BE2C (cell line): Measurements from ENCODE around the genes FKBP5 and MAPK14.

- RRBS, result no CpG with 5 or more reads among the region's 4 CpGs
Measured at GRCh38 chr6:35332240-35332398, 10.2 kb upstream of the PPARD start.

DNA sequence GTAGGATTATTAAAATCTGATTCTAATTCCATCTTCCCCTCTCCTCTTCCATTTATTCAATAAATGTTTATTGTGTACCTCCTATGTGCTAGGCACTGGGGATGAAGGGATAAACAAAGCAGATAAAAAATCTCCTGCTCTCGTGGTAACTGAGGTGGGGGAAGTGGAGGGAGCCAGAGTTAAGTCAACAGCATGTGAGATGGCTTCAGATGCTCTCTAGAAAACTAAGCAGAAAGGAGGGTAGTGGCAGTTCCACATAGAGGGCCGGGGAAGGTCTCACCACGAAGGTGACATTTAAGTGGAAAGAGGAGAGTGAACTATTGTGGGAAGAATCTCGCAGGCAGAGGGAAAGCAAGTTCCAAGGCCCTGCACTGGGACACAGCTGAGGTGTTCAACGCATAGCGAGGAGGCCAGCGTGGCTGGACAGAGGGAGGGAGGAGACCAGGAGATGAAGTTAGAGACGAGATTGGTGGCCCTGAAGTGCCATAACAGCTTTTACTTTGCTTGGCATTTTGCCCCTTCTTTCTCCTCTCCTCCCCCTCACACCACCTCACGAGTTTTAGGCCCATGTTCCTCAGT lies 16.5 kb downstream of the PPARD start:
- RRBS, result no CpG with 5 or more reads among the region's 9 CpGs

GRCh38 chr6:35505993-35506393 lies 6.7 kb downstream of the TULP1 start:
- RRBS, result 80% methylated on average over 6 of the region's 21 CpGs

DNA sequence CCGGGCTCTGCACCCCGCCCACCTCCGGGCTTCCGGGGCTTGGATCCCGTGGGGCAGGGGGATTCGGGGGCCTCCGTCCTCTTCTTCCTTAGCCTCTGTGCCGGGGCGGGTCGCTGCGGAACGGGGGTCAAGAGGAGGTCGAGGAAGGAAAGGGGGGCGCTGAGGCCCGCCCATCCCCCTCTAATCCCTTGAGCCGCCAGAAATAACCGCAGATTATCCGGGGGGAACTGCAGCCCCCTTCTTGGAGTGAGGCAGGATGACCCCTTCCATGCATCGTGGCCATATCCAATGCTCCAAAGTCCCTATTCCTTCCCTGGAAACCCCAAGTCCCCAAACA lies 570 bp downstream of the TULP1 start:
- RRBS, result 83% methylated on average over 10 of the region's 19 CpGs

DNA sequence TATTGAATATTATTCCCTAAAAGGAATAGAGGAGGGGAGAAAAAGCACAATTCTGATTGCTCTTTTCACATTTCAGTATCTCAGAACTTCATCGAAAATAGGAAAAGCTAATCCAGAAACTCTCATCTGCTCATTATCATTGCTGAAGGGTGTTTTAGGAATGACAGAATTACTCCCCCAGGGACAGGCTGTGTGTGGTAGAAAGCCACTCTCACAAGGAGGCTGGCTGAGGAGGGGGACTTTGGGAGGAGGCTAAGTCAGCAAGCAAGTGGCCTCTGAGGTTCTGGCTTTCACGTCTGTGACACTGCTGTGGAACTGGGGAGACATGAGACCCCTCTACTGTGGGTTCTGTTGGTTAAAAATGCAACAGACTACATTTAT lies 62.3 kb upstream of the TULP1 start:
- RRBS, result no CpG with 5 or more reads among the region's 2 CpGs

DNA sequence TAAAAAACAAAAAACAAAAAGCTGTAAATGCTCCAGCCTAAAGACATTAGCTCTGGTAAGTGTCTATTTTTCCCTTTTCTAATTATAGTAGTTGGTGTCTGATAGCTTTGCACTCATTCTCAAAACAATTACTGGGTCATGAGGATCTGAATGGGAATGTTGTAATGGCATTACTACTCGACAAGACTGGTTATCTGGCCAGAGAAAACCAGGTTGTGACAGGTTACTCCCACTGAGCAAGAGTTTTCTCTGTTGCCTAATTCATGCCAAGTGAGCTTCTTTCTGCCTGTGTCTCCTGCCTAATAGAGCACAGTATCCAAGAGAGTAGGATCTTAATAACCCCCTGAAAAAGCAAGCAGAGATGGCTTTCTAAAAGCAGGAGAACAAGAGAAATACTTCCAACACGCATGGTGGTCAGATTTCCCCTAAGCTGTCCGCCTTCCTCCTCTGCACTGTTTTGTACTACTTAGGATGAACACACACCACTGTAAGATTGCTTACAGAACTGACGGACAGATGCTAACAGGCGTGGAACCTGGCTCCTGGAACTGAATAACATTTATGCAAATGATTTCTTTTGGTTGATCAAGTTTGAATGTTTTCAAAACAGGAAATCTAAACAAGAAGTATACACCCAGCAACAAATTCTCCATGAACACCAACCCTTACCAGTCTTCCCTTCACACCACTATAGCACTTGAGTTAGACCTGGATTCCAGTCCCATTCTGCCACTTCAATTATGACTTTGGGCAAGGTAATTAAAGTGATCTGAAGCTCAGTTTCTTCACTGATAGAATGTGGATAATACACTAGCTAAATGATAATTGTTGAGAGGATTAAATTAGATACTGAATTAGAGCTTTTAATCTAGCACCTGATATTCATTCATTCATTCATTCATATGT lies 86.2 kb downstream of the FKBP5 start:
- RRBS, result no CpG with 5 or more reads among the region's 5 CpGs

DNA sequence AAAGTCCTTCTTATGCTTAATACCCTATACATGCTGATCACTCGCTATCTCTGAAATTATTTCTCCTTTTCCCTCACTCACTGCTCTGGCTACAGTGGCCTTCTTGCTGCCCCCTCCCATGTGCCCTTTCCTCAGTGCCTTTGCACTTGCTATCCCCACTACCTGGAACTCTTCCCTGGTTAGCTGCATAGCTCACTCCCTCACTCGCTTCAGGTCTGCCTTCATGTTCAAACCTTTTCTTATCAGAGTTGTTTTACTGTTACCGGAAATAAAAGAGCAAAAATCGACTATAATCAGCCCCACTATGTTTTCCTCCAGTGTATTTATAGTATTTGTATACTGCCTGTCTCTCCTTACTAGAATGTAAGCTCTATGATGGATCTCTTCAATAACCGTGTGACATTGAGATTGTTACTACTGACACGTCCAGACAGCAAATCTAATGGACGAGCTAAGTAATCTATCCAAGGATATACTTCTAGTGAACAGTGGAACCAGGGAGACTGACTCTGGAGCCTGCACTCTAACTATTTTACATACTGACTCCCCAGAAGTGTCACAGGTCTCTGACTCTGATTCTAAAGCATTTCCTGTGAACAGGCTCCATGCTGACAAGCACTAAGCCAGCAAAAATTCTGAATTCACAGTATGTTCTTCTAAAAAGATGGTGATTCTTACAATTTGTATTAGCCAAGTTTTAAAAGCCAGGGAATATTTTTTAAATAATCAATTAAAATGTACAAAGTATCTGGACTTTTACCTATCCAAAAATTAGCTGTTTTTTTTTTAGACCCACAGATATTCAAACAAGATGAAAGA lies 25.0 kb downstream of the FKBP5 start:
- RRBS, result no CpG with 5 or more reads among the region's 7 CpGs

DNA sequence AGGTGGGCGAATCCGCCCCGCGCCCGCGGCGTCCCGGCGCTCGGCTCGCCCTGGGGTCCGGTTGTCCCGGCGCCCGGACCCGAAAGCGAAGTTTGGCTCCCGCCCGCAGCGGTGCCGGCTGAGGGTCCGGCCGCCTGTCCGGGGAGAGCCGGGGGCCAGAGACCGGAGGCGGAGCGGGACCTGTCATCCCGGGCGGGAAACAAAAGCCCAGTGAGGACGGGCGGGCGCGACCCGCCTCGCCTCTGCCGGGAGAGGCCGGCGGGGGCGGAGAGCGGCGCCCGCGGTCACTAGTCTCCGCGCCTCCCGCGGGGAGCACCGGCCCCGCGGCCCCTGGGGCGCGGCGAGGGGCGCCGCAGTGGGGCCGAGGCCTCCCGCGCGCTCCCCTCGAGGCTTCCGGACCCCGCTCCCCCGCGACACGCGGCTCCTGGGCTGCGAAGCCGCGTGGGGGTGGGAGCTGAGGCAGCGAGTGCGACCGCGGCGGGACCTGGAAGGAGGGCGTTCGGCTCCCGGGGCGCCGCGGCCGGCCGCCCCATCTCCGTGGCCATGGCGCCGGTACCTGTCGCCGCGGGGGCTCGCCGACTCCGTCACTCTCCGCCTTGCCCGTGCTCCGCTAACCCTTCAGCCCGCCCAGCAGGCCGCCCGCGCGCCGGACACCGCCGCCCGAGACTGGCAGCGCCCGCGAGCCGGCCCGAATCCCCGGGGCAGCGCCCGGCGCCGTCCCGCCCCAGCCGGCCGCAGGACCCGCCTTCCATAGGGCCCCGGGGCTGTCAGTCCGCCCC lies at the start of gene FKBP5:
TSS of gene FKBP5 (minus strand) at position 668 of the 779 bp plus-strand sequence.
- RRBS, result 1% methylated on average over 81 of the region's 120 CpGs

GRCh38 chr6:35719195-35719436 lies 17.7 kb upstream of the ARMC12 start:
- RRBS, result no CpG with 5 or more reads among the region's 2 CpGs

- RRBS, result 1% methylated on average over 24 of the region's 82 CpGs
Measured at GRCh38 chr6:36027668-36028620, at the start of gene MAPK14. Gene MAPK14 (plus strand): TSS chr6:36027808.

DNA sequence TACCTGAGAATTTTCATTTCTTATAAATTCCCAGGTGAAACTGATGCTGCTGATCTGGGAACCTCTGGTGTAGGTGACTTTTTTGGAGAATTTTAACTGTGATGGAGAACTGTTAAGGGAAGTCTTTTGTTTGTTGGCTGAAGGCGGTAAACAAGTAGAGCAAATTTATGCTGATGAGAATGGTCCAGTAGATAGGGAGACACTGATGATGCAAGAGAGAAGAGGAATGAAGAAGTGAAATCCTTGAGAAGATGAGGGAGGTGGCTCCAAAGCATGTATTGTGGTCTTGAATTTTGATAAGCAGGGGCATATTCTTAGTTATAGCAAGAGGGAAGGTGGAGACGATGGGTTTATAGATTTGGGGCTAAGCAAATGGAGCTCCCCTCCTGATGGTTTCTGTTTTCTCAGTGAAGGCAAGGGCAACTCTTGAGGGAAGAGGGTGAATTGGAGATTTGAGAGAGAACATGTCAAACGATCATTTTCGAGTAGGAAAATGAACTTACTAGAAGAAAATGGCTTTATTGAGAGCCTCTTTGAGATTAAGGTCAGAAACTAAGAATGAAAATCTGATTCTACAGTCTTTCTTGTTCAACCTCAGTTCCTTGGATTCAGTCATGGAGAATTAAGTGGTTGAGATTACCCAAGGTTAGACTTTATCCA lies 22.1 kb downstream of the MAPK14 start:
- RRBS, result no CpG with 5 or more reads among the region's 4 CpGs

- RRBS, result 38% methylated on average over 3 of the region's 7 CpGs
Measured at GRCh38 chr6:36131432-36131582, 994 bp downstream of the MAPK13 start.

- RRBS, result 84% methylated on average over 7 of the region's 19 CpGs
Measured at GRCh38 chr6:36210816-36211742, 14.5 kb downstream of the BRPF3 start.

DNA sequence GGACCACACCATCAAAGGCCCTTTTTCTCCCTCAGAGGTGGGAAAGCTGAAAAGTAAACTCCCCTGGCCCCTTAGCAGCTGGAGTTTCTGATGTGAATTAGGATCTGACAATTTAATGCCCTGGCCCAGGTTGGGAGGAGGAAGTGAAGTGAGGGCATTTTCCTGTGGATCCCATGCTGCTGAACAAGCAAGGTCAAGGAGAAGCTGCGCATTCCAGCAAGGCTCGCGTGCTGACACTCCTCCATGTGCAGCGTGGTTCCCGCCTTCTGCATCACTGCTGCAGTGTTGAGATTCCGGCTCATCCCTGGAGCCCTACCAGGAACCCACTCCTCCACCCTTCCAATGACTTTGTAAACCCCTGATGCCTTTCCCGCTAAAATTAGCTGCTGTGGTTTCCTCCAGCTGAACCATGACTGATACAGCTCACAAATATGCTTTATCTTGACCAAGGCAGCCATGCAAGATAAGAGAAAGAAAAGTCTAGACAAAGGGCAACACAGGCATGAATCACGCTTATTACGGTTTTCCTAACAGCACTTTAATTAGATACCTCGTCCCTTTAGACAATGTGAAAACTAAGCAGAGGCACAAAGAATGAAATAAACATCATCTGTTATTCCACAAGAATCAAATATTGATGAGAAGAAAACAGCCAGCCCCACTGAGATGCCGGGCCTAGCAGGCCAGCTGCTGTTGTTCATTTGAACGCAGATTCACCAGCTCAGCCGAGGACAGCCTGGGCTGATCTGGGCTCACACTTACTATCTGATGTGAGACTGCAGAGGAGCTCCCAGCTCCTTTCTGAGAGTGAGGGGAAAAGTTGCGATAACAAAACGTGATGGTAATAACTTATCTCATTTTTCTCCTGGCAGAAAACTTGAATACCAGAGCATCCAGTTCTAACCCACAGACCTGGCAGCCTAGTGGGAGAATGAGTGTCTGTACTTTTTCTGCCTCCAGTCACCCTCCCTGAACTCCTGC lies 14.2 kb upstream of the BNIP5 start:
- RRBS, result no CpG with 5 or more reads among the region's 15 CpGs

- RRBS, result no CpG with 5 or more reads among the region's 34 CpGs
Measured at GRCh38 chr6:36386425-36387453, 730 bp downstream of the ETV7 start.

- RRBS, result no CpG with 5 or more reads among the region's 6 CpGs
Measured at GRCh38 chr6:36396501-36397014, 9.1 kb upstream of the ETV7 start.

DNA sequence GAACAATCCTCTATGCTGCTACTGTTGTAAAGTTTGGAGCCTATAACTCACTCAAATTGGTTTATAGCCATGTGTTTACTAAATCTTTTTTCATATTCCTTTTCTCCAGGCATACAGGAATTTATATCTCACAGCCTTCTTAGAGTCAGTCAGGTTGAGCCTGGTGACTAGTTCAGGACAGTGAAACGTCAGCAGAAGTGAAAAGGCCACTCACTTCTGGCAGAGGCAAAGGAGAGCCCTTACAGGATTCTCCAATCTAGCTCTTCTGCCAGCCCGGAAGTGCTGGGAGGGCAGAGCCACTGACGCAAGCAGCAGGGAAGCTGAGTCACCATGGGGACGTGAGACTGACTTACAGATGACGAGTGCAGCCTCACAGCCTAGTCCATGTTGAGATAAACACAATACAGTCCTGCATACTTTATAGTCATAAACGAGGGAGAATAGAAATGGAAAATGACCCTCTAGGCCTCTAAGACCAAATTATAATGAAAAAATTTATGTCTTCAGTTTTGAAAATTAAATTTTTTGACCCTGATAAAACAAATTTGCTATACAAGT lies 1.3 kb downstream of the PXT1 start:
- RRBS, result no CpG with 5 or more reads among the region's 6 CpGs

GRCh38 chr6:36469078-36469622 lies 26.4 kb downstream of the KCTD20 start:
- RRBS, result no CpG with 5 or more reads among the region's 6 CpGs

- RRBS, result no CpG with 5 or more reads among the region's 5 CpGs
Measured at GRCh38 chr6:36604038-36604964, 10.1 kb downstream of the SRSF3 start.

DNA sequence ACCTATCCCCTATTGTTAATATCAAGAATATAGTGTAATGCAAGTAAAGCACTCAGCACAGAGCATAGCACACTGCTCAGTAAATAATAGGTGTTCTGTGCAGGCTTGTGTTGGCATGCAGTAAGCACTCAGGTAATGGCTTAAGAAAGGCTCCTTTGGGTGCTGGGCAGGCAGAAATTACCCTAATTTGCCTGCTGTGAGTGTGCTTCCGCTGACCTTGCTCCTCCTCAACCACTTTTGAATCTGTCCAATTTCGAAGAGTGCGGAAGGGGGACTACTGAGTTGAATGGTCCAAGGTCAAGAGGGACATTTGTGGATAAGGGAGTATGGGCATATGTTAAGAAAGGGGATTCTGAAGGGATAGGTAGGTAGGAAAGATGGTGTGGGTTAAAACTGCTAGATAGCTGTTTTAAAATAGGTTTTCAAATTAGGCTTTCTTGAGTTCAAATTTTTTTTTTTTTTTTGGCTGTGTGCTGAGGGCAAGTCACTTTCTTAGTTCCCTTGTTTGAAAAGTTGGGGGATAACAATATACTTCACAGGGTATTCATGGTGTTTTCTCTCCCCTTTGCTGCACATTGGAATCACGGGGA lies 15.5 kb downstream of the SRSF3 start:
- RRBS, result no CpG with 5 or more reads among the region's 4 CpGs